GM23248 (cell line): ENCODE results near the genes CC2D1A, RFX1, PALM3 and ASF1B.

GRCh38 chr19:13843256-13844055 is 33.5 kb upstream of the NANOS3 start:
- RAMPAGE, long total RNA, result no peak

DNA sequence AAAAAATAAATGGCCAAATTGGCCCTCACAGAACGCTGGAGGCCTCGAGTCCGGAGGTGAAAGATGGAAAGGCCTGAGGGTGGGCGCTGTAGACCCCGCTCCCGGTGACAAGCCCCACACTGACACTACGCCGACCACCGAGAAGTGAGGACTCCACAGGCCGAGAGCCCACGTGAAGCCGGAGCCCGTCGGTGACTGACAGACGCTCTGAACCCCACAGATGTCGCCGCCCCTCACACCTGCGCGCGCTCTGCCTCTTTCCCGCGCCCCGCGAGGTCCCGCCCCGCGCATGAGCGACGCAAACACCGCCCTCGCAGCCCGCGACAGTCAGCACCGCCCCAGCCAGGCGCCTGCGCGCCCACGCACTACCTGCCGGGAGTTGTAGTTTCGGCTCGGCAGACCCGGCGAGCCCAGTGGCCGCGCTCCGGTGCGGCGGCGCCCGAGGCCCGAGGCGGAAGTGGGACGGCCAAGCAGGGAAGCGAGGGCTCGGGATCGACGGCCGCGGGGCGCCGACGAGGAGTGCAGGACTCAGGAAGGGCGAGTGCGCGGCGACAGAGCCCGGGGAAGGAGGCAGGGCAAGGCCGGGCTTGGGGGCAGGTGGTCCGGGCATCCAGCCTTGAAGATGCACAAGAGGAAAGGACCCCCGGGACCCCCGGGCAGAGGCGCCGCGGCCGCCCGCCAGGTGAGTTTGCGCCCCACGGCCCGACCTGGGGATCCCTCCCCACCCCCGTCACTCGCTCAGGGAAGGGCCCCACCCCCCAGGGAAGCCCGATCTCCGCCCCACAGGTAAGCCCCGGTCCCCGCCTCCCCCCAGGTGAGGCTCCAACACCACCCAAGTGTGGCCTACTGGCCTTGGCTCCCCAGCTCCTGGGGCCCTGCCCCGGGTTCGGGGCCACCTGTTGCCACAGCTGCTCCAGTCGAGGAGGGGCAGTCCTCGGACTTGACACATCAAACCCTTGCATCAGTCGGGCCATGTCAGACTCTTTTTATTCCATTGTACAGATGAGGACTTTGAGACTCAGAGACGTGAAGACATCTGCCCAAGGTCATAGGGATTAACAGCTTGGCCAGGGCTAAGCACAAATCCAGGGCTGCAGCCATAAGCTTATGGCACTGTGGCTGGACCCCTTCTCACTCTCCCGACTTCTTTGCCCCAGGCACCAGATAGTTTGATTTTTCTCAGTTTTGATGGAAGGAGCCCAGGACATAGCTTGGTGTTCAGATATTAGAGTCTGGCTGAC is at the start of gene CC2D1A:
CC2D1A (plus strand) TSS at position 382 of the 1,241 bp plus-strand sequence.
- RAMPAGE, long total RNA, result no peak

DNA sequence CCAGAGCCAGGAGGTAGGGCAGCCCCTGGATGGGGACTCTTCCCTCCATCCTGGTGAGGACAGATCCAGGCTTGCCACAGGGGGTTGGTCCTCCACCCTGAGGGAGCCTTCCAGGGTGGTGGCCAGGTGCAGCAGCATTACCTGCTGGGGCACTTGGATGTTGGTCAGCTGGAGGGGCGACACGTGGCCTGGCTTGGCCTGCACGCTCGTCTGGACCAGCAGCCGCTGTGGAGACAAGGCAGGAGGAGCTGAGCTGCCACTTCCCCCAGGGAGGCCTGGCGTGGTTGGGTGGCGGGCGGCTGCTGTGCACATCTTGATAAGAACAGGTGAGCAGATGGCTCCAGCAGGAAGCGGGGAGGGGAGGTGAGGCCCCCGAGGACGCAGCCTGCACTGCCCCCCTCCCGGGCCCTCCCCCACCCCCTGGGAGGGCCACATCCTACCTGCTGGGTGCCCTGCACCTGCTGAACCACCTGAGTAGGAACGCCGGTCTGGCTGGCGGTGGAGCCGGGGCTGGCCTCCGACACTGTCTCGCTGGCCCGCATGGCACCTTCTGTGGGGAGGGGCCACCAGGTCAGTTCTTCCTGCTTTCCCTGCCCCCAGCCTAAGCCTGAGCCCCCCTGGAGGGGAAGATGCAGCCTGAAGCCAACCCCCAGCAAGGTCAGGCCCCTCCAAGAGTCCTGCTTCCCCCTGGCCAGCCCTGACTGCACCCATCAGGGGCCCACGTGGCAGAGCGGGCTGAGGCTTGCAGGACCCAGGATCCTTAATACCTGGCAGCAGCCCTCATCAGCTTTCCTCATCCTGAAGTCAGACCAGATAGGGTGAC is 22.9 kb downstream of the RFX1 start:
- RAMPAGE, long total RNA, result no peak

GRCh38 chr19:13997027-13997842 is 8.9 kb downstream of the RFX1 start:
- RAMPAGE, long total RNA, result no peak

DNA sequence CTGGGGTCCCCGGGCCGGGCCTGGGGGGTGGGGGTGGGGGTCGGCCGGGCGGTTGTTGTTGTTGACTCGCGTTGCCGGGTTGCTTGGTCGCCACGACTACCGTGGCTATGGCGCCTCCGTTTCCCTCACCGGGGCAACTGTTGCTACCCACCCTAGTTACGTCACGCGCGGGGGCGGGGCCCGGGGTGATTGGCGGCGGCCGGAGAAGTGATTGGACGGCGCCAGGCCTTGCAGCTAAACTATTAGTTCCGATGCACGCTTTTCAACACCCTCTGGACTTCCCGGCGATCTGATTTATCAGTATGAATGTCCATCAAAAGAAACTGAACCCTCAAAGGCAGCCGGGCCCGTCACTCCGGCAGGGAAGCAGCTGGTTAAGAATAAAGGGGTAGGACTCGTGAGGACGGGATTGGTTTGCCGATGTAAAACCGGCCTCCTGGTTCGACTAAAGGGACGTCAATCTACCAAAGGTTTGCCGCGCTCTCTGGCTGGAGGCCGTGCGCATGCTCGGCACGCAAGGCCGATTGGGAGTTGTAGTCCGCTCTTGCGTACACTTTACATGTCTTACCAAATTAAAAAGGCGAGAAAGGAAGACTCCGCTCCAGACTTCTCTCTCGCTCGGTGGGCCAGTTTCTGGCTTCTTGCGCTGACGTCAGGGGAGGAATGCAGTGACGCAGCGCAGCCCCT is at the start of gene RFX1:
RFX1 (minus strand) TSS at position 139 of the 687 bp plus-strand sequence.
- RAMPAGE, long total RNA, result no peak

- RAMPAGE, long total RNA, result no peak
Observed at GRCh38 chr19:14006869-14007555, 892 bp upstream of the RFX1 start.

DNA sequence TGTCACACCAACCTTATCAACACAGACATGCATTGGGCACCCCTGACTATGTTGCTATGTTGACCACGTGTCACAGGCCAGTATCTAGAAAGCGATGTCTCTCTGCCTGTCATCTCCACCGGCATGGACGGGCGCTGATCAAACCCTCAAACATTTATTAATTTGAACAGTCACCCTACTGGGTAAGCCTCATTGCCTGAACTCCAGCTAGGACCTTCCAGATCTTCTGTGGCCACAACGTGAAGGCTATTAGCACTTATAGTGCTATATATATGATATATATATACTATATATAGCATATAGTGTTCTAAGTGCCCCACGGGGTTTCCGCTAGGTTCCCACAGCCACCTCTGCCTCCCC is 1.9 kb downstream of the PALM3 start:
- RAMPAGE, long total RNA, result no peak

GRCh38 chr19:14061324-14062534 is at the start of gene PALM3:
PALM3 (minus strand) TSS chr19:14062076.
- RAMPAGE, long total RNA, result no peak

DNA sequence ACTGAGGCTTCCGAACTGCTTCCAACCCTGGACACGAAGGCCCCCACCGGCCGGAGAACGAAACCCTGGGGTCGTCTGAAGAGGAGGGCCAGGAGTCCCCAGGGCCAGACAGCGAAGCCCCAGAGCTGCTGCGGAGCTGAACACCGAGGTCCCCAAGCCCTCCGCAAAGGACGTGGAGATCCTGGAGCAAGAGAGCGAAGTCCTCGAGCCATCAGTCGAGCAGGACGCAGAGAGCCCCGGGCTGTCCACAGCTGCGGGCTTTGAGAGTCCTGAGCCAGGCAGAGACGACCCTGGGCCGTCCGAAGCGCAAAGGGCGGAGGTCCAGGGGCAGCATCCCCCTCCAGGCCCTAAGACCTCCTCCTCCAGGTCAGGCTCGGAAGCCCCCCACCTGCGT is 279 bp downstream of the MISP3 start:
- RAMPAGE, long total RNA, result no peak

- RAMPAGE, long total RNA, result no peak
Observed at GRCh38 chr19:14096374-14096827, 10.8 kb upstream of the C19orf67 start.

- RAMPAGE, long total RNA, result no peak
Observed at GRCh38 chr19:14114720-14115338, 2.7 kb downstream of the PRKACA start.

DNA sequence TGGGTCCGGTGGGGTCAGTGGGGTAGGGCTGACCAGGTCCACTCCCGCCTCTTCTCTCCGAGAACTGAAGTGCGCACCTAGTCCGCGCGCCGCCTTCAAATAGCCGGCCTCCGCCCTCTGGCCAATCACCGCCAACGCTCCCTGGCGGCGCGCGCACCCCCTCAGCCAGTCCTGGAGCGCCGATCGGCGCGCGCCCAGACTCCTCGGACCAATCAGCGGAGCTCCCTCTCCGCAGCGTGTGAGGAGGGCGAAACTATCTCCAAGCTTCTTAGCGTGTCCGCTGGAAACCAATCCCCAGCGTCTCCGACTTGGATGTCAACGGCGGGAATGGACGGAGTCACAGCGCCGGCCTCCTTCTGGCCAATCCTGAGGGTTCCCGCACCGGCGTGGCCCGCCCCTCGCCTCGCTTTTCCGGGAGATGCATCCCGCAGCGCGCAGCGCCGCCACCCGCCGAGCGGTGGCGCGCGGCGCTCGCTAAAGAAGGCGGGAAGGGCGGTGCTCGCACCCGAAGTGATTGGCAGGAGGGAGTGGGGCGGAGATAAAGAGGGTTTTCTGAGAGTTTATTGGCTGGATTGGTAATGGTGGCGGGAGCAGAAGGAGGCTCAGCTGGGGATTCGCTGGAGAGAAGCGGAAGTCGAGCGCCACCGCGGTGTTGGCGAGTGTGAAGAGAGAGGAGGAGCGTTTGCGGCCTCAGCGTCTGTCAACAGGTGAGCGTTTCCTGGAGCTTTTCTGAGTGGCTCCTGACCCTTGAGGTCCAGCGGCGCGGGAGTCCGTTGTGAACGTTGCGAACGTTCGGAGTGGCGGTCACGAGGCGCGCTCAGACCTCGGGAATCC is at the start of gene ASF1B:
ASF1B (minus strand) TSS at position 73 of the 834 bp plus-strand sequence.
- RAMPAGE, long total RNA, result no peak

DNA sequence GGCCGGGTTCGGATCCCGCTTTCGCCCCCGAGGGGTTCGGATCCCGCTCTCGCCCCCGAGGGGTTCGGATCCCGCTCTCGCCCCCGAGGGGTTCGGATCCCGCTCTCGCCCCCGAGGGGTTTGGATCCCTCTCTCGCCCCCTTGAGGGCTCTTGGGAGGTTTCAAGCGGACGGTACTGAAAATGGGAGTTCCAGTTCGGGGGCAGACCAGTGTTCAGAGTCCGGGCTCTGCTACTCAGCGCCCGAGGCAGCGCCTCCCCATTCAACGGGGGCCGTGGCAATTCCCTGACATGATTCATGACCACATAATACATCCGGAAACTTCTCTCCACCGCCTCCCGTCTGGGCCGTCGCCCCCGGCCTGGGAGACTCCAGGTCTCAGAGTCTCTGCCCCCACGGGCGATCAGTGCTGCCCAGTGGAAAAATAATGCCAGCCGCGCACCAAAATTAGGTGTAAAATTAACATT is 995 bp upstream of the ASF1B start:
- RAMPAGE, long total RNA, result no peak

DNA sequence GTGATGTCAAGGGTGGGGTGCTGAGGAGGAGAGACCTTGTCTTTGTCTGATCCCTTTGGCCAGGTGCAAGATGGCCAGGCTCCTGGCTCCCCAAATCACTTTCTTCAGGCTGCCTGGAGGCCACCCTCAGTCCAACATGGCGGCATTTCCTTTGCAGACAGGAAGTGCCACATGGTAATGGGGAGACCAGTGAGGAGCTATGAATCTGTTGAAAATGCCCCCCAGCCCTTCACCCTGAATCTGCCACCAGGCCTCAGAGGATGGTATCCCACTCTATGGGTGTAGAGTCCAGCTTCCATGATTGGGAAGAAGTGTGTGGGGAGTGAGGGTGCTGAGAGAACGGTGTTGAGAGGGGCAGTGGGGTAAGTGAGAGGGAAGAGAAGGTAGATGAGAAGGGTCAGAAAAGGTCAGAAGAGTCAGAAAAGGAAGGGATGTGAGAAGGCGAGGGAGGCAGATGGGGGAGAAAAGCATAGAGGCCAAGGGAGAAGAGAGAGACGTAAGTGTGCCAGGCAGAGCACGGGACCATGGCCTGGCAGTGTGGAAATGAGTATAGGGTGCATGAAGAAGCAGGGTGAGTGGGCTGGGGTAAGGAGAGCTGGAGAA is 33.6 kb upstream of the ASF1B start:
- RAMPAGE, long total RNA, result no peak

GRCh38 chr19:14205325-14205771 is 621 bp downstream of the ADGRL1 start:
- RAMPAGE, long total RNA, result no peak

DNA sequence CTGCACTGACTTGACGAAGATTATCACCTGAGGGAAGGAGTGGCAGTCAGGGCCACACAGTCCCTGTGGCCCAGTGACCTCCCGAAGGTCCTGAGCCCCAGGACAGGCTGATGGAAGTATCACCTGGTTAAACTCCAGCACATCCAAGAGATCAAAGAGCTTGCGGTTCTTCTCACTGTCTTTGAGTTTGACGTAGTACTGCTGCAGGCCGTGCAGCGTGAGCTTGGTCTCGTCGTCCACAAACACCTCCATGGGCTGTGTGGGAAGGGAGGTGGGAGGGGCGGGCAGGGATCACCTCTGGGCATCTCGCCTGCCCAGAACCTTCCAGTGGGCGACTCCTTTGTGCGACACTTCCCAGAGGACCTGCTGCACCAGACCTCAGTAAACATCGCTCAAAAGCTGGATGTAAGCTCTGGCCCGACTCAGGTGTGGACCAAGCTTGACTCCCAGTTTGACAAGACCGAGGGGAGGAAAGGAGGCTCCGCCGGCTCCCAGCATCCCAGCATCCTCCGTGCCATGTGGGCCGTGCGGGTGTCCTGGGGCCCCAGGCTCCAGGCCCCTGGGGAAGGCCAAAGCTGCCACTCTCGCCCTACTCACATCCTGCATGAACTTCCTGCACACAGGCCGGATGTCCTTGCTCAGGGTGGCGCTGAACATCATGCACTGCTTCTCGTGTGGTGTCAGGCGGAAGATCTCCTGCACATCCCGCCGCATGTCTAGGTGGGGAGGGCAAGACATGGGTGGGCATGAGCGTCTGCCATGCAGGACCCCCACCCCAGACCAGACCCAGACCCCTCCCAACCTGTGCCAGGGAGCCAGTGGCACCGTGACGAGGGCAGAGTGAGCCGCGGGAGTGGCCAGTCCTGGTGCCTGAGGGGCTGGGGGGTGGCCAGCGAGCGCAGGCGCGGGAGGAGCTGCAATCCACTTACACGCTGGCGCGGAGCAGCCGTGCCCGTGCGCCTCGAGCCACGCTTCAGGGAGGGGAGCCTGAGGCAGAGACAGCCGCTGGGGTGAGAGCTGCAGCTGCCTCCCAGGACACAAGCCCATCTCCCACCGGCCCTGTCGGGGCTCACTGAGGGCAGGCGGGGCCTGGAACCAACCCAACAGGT is 9.2 kb downstream of the DDX39A start:
- RAMPAGE, long total RNA, result no peak

- RAMPAGE, long total RNA, result no peak
Observed at GRCh38 chr19:14439969-14440732, 7.0 kb downstream of the PKN1 start.

- RAMPAGE, long total RNA, result no peak
Observed at GRCh38 chr19:14507742-14508415, 10.3 kb downstream of the DNAJB1 start.

- RAMPAGE, long total RNA, result no peak
Observed at GRCh38 chr19:14514458-14515105, 3.6 kb downstream of the DNAJB1 start.

DNA sequence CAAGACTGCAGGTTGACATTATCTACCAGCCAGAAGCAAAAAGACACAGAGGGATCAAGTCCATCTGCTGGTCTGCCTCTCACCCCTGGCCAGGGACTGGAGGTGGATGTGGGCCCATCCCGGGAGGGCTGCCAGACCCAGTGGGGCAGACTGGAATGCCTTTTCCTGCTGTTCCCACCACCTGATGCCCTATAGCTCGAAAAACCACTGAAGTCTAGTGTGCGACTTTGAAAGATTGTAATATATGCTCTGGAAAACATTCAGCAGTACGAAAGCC is 2.7 kb downstream of the DNAJB1 start:
- RAMPAGE, long total RNA, result no peak